ENCODE results near the gene CBY2.

GRCh38 chr13:43355766-43356248 is 332.4 kb downstream of the DNAJC15 start:
- PRO-cap, result no peak

DNA sequence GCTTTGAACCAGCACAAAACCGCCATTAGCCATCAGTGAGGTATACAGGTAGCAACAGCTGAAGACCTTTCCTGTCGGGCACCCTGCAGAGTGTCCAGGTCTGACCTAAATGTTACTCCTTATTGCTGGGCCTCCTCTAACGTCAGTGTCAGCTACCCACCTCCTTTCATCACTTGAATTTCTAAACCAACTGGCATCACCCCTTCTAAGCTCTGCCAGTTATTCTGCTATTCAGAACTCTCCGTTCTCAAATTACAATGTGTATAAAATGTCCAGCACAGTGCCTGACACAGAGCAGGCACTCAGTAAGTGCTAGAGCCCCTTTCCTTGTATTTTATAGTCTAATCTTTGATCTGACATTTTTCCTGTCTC is 178.0 kb downstream of the ENOX1 start:
- PRO-cap, result no peak

GRCh38 chr13:44021606-44021865 is 139.5 kb downstream of the SMIM2 start:
- PRO-cap, result no peak

DNA sequence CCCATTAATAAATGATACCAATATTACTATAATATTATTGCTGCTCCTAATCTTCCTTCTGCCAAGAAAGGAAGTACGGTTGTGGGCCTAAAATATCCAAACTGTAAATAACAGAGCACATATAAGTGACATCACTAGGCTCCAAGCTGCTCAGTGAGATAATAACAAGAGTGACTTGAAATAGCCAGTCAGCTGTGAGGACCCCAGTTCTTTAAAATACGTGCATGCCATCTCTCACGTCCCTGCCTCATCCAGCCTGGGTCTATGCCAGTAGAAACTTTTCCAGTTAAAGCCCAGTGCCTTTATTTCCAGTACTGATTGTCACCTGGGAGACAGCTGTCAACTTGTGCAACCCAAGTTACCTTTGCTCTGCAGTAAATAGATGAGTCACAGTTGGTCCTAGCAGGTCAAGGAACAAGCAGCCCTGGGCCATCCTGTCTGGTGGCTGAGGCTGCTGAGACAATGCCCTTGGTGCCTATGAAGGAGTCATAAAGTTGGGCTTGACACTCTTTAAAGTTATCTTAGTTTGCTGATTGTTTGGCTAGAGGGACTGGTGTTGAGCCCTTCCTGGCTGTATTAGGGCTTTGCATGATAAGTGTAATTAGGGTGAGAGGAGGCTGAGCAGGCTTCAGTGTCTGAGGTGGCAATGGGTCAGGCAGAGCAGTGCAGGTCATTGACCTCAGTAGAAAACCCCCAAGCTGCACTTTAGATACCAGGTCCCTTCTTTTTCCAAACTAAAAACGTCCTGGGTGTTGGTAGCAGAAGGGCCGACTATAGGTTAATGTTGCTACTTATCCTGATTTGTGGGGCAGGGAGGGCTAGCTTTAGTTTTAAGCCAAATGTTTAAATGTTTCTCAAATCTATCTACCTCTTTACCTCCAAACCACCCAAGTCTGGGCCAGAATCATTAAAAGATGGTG is 52.6 kb downstream of the SMIM2 start:
- PRO-cap, result no peak

DNA sequence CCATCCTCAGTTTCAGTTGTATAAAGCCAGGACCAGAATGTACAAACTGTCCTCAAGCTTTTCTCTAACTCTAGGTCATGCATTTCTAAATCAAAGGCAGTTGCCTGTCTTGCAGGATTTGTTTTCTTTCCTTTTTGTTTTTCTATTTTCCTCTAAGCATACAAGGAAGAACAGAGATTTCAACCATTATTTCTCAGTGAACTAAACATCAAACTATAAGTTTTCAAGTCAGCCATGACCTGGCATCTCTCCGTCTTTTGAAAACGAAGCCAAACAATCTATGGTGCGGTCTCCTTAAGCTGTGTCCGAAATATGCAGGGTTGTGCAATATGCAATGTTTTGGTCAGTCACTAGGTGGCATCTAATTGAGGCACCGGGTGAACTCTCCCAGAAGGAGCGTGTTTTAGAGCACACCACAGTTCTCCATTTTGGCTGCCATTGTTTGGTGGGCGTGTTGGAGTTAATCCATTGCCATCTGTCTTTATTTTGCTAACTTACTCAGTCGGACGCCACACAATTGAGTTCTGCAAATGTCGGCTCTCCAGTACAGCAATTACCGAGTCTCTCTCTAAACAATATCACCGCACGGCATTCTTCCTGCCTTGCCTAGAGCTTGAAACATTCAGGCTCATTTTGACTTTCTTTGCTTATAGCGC is 30.3 kb upstream of the SMIM2 start:
- PRO-cap, result no peak

DNA sequence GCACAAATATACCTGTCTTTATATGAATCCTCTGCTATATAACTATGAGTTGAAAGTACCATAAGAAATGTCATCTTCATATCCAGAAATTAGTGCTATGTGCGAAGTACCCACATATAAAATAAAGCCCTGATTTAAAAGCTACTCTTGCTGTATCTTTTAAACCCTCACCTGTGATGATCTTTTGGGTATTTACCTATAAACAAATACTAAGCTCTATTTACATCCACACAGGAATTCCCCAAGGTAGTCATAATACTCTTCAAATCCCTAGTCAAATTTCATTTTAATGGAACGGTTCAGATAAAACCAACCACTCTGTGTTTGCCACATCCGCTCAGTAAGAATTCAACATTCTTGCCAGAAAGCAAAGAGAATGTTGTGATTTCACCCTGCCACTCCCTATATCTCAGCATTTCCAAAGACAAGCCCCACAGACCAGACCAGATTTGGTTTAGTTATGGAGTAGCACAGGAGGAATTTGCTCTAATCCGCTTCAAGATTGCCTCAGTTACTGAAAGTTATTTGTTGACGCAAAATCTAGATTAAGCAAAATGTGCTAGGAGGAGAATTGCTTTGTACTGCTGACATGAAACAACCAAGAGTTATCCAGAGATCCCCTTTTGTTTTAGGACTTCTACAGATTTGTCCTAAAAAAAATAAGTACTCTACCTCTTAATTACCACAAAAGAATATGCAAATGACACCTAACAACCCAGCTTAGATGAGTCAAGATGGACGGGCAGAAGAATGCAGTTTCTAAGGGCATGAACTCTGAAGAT is 105.6 kb upstream of the SERP2 start:
- PRO-cap, result no peak

DNA sequence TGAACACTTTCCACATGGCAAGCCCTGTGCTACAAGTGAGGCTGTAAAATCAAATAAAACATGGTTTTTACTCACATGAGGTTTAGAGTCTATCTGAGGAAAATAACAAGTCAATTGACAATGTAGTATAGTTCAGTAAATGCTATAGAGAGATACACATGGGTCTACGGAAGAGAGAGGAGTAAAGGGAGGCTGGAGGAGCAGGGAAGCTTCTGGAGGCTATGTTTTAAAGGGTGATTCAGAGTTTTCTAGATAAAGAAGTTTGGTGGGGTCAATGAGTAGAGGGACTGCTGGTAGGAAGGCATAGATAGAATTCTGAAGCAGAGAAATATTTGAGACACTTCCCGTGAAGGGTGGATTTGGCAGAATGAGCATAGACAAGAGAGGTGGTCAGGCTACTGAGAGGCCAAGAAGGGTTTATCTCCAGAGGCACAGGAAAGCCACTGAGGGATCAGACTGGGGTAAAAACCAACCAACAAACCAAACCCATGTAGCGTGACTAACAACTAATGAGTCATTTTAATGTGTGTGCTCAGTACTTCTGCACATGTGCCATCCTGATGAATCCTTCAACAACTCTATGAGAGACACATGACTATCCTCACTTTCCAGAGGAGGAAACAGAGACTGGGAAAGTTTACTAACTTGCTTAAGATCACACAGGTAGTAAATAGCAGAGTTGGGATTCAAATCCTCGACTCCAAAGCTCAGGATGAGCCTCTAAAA is 60.0 kb upstream of the SERP2 start:
- PRO-cap, result no peak

DNA sequence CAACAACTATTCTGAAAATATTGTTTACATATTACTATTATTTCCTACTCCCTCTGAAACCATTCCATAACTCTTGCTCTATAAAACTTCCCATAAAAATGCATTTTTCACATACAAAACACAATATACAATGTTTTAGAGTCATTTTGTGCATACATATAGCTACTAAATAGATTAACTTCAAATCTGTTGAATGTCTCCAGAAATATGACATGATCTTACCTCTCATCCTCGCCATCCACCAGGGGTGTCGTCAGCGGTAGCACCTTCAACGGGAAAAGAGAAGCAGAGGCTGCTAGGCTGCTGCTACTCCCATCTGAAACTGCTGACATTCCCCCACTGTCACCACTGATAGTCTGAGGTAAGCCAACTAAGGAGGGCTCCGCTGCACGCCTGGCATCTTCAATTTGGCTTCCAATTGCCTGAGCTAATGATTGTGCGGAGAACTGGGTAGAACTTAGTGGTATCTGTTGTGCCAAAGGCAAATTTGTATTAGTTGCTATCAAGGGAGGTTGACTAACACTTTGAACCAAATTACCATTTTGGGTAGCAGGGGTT is 3.1 kb downstream of the TSC22D1 start:
- PRO-cap, result no peak

- PRO-cap, result no peak
Observed at GRCh38 chr13:44693104-44693443, 116.9 kb upstream of the TSC22D1 start.

DNA sequence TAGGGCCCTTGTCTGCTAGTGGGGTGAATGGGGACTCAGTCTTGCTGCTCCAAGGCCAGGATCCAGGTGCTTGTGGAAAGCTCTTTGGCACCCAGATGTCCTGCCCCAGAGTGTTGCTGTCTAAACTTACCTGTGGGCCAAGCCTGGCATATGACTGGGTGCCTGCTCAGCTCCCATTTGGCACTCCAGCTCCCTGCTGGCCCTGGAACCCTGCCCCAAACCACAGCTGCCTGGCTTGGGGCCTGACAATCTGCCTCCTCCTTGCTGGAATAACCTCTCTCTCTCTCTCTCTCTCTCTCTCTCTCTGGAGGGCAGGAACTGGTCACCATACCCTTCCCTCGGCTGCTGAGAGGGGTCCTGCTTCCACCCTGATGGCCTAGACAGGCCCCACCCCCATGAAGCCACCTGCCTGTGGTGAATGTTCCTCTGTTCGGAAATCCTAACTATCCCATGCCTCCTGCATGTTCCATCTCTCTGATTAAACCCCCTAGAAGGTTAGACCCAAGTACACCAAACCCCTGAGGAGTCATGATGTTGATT is 158.3 kb upstream of the TSC22D1 start:
- PRO-cap, result no peak

DNA sequence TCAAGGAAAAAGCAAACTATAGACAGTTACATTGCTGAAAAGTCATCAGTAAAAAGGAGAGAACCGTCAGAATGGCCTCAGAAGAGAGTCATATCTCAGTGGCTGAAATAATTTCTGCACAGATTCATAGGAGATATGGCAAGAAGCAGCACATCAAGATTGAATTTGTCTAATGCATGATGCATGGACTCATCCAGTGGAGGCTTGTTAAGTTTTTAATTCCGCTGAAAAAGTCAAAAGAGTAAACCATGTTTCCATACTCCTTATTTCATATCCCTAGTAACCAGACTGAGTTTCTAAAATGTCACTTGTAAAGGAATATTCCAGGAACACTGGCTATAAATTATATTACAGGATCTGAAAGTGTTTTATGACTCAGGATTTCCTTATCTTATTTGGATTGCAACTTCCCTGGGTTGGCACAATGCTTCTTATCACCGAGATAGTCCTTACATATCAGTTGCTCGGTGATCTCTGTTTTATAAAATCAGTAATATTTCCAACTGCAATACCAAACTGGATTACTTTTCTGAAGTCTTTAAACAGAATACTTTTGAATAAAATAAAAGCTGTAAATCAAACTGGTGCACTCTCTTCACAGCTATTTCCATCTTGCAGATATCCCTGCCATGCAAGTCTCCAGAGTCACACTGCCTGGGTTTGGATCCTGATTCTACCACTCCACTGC is 180.2 kb upstream of the TSC22D1 start:
- PRO-cap, result no peak

DNA sequence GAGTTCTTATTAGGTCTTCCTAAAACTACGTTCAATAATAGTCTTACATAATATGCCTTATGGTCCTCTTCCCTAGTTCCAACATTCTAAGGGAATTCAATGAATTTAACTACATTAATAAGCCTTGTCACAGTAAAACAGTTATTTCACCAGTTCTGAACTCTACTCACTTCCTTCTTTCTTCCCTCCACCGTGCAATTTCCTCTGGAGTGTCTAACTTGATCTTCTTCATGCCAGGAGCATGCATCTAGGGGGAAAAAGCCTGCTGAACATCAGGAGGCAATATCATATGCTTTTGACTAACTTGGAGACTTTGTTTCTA is 10.3 kb downstream of the NUFIP1 start:
- PRO-cap, result no peak

DNA sequence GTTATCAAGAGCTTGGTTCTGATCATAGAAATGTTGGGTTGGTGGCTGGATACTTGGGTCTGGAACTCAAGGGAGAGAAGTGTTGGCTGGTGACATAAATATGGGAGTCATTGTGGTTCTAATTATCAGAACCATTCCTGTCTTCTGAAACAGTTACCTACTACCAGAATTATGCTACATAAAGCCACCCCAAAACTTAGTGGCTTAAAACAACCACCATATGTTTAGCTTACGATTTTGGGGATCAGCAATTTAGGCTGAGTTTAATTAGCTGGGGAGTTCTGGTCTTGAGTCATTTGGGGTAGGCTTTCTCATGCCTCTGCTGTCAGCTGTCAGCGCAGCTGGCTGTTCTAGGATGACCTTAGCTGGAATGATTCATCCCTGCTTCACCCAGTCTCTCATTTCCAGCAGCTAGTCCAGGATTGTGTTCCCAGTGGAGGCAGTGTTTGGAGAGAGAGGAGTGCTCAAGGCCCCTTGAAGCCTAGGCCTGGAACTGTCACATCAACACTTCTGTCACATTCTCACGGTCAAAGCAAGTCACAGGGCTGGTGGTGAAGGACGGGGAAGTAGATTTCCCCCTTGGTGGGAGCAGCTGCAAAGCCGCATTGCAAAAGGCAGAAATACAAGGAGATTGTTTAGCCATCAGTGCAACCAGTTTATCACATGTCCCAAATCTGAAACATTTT is 15.3 kb downstream of the TPT1 start:
- PRO-cap, result no peak

GRCh38 chr13:45339821-45340226 is 1.2 kb downstream of the TPT1 start:
- PRO-cap, result no peak

DNA sequence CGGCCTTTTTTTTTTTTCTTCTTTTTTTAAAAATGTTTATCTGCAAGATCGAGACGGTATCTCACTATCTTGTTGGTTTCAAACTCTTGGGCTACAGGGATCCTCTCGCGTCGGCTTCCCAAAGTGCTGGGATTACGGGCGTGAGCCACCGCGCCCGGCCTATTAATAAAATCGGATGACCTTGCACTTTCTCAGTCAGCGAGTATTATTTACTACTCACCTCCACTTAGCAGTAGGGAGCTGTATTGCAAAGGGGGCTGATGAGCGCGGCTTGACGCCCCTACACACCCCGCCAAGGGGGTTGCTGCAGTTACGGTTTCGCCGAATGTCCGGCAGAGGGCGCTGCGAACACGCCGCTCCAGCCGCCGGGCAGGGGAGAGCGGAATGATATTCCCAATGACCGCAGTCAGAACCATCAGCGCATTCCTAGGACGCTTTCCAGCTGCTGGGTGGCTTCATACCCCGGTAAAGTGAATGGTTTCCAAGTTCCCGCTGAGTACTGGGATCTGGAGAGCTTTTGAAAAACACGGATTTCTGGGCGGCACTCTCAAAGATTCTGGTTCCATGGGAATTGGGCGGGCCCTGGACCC is 29.9 kb upstream of the TPT1 start:
- PRO-cap, result no peak

DNA sequence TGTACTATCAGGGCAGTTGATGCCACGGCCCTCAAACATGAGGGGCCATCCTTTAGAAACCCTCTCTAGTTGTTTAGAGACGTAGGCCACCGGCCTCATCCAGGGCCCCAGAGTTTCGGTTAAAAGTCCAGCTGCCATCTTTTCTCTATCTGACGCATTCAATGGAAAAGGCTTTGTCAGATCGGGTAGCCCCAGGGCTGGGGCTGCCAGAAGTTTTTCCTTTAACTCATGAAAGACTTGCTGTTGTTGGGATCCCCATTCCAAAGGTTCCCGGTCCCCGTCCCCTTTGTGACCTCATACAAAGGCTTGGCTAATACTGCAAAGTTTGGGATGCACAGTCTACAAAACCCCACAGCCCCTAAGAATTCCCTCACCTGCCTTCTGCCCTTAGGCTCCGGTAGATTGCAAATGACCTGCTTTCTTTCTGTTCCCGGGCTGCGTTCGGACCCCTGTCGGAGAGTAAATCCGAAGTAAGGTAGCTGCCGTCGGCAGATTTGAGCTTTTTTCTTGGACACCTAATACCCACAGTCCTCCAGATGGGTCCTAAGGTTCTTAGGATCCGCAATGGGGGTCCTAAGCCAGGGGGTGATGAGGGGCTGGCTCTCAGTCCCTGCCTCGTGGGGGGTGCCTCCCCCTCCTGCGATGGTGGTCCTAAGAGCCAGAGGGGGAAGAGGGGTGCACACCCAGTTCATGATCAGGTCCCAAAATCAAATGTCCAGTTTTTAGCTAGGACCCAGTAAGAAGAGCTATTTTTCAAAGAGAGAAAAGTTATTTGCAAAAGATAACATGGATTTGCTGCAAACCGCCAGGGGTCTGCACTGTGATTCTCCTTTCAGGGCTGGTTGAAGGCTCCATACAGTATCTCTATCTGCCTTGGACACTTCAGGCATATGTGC is 34.6 kb downstream of the SLC25A30 start:
- PRO-cap, result no peak

GRCh38 chr13:45702036-45702645 is at the start of gene CBY2:
Gene CBY2, plus strand, starts transcription at chr13:45702320.
- PRO-cap, result no peak

DNA sequence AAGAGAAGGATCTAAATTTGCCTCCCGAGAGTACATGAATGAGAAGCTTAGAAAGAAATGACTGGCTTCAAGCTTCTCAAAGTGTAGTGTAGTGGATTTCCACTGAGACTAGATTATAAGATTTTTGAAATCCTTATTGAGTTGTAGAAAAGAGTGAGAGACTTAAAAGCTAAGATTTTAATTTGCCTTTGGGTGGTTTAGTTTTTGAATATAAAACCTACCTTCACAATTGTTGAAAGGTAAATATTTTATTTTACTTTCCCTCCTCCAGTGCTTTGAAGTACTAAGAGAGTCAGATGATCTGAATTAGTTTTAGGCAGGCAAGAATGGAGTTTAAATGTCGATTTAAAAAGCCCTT is 19.5 kb upstream of the ZC3H13 start:
- PRO-cap, result no peak

DNA sequence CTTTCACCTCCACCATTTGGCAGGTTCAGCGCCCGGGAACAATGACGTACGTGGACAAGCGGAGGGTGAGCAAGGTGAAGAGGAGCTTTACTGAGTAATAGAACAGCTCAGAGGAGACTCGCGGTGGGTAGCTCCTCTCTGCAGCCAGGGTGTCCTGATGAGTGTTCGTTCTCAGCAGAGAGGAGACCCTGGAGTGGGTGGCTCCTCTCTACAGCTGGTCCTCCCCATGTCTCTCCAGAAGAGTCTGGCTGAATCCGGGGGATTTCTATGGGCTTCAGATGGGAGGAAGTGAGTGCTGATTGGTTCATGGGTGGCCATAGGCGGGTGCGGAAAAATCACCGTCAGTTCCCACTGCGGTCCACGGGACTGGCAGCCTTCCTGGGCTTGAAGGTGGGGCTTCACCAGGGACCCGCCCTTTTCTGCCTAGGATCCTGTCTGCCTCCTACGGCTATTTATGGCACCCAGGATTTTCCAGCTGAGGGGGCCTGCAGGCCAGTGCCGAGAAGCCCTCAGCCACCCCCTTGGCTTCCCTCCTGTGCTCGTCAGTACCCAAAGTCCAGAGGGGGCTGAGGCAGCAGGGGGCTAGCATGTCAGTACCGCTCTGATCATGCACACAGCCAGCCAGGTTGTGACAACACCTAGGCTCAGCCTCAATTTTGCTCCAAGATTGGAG is 18.4 kb downstream of the CPB2 start:
- PRO-cap, result no peak

DNA sequence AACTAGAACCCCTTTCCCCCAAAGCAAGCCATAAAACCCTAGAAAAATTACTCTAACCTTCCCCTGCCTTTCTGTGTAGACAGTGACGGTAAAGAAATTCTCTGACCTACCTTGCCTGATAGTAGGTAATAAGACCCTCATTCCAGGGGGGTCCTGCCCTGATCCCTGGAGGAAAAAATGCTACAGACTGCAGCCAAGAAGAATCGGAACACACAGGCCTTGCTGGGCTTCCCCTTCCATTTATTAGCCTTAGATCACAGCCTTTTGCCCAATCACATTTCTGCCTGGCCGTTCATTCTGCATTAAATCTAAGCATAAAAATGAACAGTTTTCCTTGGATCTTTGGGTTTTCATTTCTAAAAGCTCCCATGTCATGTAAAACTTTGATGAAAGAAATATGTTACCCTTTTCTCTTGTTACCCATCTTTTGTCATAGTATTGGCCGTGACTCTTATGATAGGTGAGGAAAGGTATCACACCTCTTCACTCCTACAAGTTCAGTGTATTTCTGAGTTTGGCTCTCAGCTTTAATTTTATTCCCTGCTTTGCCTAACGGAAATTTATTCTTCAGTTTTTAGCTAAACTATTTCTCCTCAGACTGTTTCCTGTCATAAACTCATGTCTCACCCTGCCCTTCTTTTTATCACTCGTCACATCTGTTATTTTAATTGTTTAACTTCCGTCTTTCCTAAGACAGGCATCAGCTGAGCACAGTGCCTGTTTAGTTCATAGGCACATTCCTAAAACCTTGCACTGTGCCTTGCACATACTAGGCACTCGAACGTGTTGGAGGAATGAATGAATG is 20.4 kb upstream of the CPB2 start:
- PRO-cap, result bidirectional peak, plus-strand start at position 500 of the sequence, minus-strand start at position 214 of the sequence; bidirectional peak, plus-strand start at position 671 of the sequence, minus-strand start at position 612 of the sequence

Measured in A673 (cell line).